CD14-positive monocyte (primary cell): ENCODE measurements around a stretch of chr9.

- CAGE, long polyA plus RNA, result no peak
These were observed 6.1 kb downstream of the GDA start for GRCh38 chr9:72155222-72155785.

- CAGE, long polyA plus RNA, result no peak
These were observed 17.1 kb downstream of the ZFAND5 start for GRCh38 chr9:72347945-72348364.

- CAGE, long polyA plus RNA, result no peak
These were observed 2.4 kb downstream of the ZFAND5 start for GRCh38 chr9:72362477-72363152.

GRCh38 chr9:72477888-72478606, 43.4 kb upstream of the TMC1 start:
- CAGE, long polyA plus RNA, result no peak

GRCh38 chr9:72579225-72579737, 57.9 kb downstream of the TMC1 start:
- CAGE, long polyA plus RNA, result no peak

GRCh38 chr9:72827492-72828033, 125.3 kb downstream of the ALDH1A1 start:
- CAGE, long polyA plus RNA, result no peak

GRCh38 chr9:72950912-72951389, 1.9 kb downstream of the ALDH1A1 start:
- CAGE, long polyA plus RNA, result no peak

GRCh38 chr9:73167903-73168915, 16.5 kb downstream of the ANXA1 start:
- CAGE, long polyA plus RNA, result no peak

DNA sequence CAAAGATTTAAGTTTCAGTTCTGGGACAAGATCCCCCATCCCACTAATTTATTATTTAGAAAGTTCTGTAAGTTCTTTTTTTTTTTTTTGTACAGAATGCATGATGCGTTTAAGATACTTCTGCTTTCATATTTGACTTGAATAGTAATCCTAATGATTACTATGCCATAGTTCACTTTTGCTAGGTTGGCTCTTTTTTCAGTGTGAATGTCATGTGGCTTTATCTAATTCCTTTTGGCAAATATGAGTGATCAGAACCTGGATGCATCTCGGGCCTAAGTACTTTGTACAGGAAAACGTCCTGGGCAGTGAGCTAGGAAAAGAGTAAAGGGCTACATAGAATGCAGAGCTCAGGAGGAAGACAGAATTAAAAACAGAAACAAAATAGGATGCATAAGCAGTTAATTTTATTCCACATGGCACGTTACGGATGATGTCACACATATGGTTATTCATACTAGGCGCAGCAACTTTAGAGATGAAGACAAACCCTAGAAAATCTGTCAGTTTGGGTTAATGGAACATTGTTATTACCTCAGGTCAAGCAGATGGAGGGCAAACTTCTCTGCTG, 445.2 kb downstream of the ANXA1 start:
- CAGE, long polyA plus RNA, result no peak

GRCh38 chr9:75085673-75086142, 2.2 kb downstream of the NMRK1 start:
- CAGE, long polyA plus RNA, result no peak

DNA sequence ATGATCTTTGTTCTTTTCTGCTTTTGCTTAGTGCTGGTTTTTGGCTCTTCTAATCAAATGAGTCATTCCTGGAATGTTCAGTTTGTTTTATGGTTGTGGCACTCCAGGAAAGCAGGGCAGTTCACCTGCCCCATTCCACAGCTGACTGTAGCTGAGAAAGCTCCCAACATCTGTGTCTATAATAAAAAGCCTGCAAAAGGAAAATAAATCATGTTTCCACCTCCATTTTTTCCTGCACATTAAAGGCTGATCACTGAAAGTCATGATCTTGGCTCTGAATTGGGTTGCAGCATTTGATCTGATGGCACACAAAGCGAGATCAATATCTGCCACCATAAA, 179.4 kb downstream of the OSTF1 start:
- CAGE, long polyA plus RNA, result no peak

- CAGE, long polyA plus RNA, result no peak
These were observed 288.6 kb downstream of the OSTF1 start for GRCh38 chr9:75376840-75377418.

GRCh38 chr9:75429961-75430574, 341.8 kb downstream of the OSTF1 start:
- CAGE, long polyA plus RNA, result no peak

DNA sequence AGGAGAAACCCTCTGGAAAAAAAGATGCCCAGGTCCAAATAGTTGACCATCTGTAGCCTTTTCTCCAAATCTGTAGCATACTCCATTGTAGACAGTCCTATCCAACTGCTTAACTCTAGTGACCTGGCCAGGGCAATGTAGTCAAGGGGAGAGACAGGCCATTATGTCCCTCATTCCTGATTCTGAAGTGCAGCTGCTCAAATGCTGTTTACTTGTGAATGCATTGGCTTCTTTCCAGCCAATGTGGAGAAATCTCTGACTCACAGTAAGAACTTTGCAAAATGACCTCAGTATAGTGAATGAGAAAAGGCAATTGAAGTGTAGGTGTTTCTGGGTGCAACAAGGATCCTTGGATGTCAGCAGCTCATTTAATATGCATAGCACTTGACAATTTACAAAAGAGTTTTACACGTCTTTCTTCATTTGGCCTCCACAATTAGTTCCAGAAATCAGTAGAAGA, 367.1 kb downstream of the OSTF1 start:
- CAGE, long polyA plus RNA, result no peak

GRCh38 chr9:75907383-75907725, 16.9 kb downstream of the PCSK5 start:
- CAGE, long polyA plus RNA, result no peak

GRCh38 chr9:75959636-75960496, 69.4 kb downstream of the PCSK5 start:
- CAGE, long polyA plus RNA, result no peak

DNA sequence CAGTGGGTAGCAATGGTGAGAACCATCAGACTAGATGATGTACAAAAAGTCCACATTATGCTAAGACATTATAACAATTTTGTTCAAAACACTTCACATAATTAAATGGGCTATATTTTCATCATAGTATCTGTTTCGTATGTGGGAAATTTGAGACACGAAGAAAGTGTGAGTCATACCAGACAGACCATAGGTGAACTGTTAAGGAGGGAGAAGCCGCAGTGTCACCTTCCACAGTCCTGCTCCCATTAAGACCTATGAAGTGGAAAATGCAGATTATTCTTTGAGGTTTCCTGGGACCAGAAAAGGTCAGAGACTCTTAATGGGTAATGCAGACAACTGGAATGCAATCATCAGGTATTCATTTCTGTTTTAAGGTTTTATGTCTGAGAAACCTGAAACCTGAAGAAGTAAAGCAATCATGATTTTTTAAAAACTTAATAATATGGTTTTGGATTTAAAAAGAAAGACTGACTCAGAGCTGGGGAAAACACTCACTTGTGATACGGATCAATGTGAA, 17.4 kb upstream of the GCNT1 start:
- CAGE, long polyA plus RNA, result no peak

- CAGE, long polyA plus RNA, result no peak
These were observed 17.0 kb upstream of the GCNT1 start for GRCh38 chr9:76442004-76442377.

DNA sequence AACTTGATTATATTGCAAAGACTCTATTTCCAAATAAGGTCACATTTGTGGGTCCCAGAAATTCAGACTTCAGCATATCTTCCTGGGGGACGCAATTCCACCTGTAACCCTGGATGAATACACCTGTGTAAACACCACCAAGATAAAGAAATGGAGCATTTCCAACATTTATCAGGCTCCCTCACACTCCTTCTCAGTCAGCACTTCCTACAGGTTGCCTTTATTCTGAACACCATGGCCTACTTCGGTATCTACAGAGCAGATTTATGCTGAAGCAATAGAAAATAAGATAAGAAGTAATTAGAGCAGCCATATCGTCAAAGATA, 127.1 kb downstream of the GCNT1 start:
- CAGE, long polyA plus RNA, result no peak

DNA sequence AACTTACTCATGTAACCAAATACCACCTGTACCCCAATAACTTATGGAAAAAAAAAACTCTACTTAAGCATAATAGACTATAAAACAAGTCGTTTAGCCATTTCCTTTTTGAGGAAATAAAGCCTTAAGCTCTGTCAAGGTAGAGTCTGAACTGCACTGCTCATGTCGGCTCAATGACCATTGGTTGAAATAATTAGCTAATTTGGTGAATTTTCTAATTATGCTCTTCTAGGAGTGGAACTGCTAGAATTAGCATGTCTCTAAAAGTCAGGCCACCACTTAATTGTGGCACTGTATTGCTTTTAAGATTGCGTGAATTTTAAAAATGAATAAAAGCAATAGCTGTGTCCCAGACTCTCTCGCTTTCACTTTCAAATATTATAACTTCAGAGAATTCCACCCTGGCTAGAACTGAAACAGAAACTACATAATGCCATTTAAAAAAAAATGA, 192.2 kb downstream of the GCNT1 start:
- CAGE, long polyA plus RNA, result no peak